ENCODE data around the genes SMIM8, SLC35A1, GABRR2 and LYRM2.

- RRBS: no CpG with 5 or more reads among the region's 4 CpGs
Observed at GRCh38 chr6:85675210-85675815, 32.6 kb upstream of the SYNCRIP start.

DNA sequence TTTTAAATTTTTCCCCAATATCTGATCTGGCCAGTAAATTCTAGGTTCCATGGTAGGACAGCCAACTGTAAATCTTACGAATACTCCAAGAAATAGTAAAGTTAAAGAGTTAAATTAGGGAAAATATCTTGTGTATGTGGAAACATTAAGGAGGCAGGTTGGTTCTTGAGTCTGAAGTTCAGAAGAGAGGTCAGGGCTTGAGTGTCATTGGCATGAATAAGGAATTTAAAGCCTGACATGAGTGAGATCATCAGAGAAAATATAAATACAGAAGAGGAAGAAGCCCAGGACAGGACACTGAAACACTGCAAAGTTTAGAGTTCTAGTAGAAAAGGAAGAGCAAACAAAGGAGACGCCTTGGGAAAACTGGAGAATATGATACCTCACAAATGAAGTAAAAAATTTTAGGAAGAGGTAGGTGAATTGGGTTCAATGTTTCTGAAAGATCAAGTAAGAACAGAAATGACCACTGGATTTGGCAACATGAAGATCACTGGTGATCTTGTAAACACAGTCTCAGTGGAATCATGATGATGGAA is 41.5 kb upstream of the SYNCRIP start:
- RRBS: no CpG with 5 or more reads among the region's 2 CpGs

DNA sequence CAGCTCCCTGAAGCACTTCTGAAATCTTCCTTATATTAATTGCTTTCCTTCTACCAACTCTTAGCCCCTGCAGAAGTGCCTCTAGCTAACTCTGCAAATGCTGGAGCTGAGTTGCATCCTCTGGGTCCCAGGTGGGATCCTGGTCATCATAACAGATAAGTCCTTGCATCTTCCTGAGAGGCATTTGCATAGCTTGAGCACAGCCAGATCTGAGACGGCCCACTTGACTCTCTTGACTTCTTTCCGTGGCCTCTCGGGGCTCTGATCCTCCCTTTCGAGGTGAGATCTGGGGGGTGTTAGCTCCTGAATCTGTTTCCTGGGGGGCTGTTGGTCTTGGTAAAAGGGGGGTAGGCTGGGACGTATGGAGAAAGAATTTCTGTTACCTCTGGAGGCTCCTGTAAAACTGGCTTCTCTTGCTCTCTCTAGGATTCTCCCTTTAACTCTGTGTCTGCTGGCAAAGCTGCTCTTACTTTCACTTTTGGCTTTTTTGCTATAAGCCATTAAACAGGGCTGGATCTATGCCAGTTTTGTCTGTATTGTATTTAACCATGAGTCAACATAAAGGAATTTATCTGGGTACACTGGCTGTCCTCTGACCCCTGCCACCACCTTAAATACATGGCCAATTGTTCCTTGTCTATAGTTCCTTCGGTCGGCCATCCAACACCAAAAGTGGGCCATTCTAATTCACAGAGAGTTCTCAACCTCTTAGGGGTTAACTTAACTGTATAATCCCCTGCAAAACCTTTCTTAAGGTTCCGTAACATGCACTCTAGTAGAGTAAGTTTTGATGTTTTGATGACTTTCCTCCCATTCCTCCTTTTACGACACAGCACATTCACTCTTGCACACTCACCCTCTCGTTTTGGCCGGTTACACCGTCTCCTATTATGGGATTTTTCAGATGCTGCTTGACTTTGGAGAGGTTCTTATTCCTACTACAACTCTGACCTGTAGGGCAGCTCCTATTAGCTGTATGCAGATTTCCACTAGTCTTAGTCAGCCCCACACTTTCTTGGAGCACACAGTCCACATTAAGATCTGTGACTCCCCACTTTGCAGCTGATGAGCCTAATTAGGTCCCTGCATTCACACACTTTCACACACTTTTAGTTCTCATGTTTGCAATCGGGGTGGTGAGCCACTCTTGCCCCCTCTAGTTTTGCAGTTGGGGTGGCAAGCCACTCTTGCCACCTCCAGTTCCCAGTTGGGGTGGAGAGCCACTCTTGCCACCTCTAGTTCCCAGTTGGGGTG is 223.4 kb upstream of the SYNCRIP start:
- RRBS: no CpG with 5 or more reads among the region's 13 CpGs

- RRBS: 2% methylated on average over 13 of the region's 38 CpGs
Observed at GRCh38 chr6:87322364-87322723, at the start of gene SMIM8. Gene SMIM8, plus strand, starts transcription at chr6:87322588.

DNA sequence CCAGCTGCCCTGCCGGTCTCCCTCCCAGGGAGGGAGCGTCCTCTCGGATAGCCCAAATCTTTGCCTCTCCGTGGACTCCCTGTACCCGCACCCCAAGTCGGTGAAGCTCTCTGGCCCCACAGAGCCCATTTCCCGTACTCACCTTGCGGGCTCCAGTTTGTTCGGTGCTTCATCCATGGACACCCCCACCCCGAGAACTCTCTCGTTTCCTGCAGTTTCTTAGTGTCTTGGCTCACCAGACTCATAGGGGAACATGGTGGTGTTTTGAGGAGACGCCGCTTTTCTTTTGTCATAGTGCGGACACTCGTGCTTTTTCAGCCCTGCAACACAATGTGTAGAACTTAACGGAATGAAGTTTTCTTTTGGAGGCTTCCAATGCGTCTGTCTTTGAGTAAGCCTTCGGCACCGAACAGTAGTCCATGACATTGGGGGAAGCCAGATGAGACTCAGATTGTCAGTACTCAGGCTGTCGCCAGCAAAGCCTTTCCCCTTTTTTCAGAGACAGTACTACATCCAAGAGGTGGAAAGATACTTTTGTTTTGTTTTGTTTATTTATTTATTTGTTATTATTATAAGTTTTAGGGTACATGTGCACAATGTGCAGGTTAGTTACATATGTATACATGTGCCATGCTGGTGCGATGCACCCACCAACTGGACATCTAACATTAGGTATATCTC is 476 bp downstream of the SMIM8 start:
- RRBS: 1% methylated on average over 1 of the region's 21 CpGs

GRCh38 chr6:87472320-87473293 is at the start of gene SLC35A1:
Gene SLC35A1, plus strand, starts transcription at chr6:87472974.
- RRBS: 2% methylated on average over 19 of the region's 68 CpGs

DNA sequence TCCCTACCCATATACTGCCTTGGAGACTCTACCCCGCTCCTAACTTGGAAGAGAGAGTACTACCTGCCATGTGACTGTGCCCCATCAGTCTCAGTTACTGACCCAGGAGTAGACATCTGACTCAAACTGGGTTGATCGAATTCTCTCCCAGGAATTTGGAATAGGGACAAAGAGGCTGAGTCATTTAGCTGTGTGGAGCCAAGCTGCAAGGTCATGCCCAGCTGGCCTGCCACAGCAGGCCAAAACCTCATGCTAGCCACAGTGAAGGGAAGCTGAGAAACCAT is 21.1 kb upstream of the AKIRIN2 start:
- RRBS: no CpG with 5 or more reads among the region's 2 CpGs

GRCh38 chr6:87922027-87922572 is 125.5 kb upstream of the SPACA1 start:
- RRBS: no CpG with 5 or more reads among the region's 2 CpGs

DNA sequence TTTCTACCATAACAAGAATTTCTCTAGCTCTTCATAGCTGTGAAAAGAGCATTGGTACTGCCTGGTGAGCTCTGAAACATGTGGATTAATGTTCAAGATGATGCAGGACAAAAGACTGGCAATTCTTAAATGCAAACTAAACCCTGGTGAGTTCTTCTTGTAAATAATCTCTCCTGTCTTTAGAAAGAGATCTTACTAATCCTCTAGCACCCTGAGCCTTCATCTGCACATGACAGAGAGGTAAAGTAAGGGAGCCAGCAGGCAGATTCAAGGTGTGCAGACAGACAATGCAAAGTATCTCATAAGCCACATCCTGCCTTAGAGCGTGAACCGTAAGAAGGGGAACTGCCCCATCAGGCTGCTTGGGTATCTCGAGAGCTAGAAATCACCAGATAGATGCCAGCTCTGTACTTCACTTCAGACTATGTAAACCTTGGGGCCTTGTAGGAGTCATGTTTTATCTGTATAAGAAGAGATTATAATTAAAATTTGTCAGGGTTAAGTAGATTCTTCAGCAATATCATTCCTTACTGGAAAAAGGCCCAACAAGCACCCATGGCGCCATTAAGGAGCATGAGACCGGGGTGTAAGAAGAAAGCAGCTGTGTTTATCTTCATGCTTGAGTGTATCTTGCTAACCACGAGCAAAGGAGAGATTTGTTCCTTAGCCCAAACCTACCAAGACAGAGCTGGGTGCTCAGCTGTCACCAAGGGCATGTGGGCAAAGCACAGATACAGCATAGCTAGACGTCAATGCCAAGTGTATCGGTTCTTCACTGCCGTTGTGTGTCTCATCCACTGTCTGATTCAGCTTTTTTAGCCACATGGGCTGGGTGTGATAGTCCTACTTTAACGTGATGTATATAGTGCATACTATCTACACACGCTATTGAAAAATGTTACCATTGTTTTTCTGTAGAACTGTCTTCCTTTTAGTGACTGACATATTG is 24.4 kb downstream of the CNR1 start:
- RRBS: no CpG with 5 or more reads among the region's 11 CpGs

DNA sequence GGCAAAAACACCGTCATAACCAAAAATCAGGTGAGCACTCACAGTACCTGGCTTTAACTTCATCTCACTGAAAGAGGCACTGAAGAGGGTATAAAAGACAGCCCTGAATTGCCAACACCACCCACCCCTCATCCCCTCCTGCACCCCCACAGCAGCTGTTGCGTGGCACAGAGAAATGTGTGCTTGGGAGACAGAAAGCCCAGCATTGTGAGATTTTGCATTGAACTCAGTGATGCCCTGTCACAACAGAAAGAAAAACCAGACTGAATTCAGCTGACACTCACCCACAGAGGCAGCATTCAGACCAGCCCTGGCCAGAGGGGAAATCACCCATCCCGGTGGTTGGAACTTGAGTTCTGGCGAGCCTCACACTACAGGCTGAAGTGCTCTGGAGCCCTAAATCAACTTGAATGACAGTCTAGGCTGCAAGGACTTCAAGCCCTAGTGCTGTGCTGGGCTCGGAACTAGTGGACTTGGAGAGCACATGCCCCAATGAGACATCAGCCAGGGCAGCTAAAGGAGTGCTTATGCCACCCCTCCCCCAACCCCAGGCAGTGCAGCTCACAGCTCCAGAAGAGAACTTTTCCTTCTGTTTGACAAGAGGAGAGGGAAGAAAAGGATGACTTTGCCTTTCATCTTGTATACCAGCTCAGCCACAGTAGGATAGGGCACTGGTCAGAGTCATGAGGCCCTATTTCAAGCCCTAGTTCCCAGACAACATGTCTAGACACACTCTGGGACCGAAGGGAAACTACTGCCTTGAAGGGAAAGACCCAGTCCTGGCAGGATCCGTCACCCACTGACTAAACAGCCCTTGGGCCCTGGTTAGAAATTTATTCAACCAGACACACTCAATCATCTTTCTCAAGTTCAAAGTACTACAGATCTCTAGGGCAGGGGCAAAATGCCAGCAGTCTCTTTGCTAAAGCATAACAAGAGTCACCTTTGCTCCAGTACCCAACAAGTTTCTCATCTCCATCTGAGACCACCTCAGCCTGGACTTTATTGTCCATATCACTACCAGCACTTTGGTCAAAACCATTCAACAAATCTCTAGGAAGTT is 43.3 kb upstream of the PNRC1 start:
- RRBS: no CpG with 5 or more reads among the region's 7 CpGs

- RRBS: no CpG with 5 or more reads among the region's 4 CpGs
Observed at GRCh38 chr6:89158994-89159672, 13.3 kb downstream of the PM20D2 start.

- RRBS: no CpG with 5 or more reads among the region's 7 CpGs
Observed at GRCh38 chr6:89315087-89315608, at the start of gene GABRR2. Gene GABRR2, minus strand, starts transcription at chr6:89315299.

GRCh38 chr6:89357023-89357992 is 4.8 kb upstream of the UBE2J1 start:
- RRBS: no CpG with 5 or more reads among the region's 6 CpGs

DNA sequence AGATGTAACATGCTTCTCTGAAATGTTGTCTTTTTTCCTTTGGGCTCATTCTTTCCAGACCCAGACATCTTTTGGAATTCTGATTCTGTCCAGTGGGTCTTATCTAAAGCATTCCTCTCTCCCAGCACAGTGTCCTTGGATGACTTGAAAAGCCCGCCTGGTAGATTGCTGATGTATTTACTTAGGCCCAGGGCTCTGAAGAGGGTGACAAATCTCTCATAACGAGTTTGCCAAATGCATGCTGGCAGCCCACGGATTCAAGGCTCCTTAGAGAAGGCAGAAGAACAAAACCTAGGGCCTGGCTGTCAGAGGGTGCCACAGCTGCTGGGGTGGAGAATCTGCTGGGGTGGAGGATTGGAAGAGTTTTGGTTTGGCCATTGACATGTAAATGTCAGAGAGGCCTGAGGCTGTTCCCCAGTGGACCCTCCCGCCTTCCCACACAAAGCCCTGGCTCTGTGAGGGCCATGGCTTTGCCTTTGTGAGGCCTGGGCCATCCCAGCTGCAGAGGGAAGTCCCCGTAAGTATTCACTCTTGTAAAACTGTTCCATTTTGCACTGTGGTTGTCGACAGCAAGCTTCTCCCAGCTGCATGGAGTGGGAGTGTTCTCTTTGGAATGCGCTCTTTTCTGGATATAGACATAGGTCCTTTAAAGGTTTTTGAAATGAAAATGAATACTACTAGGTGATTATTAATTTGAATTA is 50.2 kb downstream of the ANKRD6 start:
- RRBS: no CpG with 5 or more reads among the region's 7 CpGs

DNA sequence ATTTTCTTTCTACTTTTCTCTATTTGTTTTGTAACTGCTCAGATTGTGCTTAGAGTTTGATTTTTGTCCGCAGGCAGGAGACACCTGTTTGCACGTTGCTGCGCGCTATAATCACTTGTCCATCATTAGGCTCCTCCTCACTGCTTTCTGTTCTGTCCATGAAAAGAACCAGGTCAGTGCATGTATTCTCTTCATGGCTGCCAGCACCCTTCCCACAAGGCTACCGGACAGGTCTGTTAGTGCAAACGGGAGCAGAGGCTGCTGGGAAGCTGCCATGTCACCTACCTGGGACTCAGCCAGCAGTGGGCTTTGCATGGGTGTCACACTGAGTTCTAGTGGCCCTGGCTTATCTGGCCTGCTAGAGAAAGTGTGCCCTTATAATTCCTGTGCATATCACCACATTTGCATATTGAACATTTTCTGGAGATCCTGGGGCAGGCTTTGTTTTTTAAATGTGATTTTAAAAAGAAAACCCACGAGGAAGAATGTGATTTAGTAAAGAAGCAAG is 24.8 kb downstream of the LYRM2 start:
- RRBS: no CpG with 5 or more reads among the region's 7 CpGs

- RRBS: 1% methylated on average over 20 of the region's 61 CpGs
Observed at GRCh38 chr6:89638298-89639298, at the start of gene LYRM2. Gene LYRM2, minus strand, starts transcription at chr6:89638747.

- RRBS: no CpG with 5 or more reads among the region's 2 CpGs
Observed at GRCh38 chr6:89672902-89673532, 34.5 kb upstream of the LYRM2 start.

DNA sequence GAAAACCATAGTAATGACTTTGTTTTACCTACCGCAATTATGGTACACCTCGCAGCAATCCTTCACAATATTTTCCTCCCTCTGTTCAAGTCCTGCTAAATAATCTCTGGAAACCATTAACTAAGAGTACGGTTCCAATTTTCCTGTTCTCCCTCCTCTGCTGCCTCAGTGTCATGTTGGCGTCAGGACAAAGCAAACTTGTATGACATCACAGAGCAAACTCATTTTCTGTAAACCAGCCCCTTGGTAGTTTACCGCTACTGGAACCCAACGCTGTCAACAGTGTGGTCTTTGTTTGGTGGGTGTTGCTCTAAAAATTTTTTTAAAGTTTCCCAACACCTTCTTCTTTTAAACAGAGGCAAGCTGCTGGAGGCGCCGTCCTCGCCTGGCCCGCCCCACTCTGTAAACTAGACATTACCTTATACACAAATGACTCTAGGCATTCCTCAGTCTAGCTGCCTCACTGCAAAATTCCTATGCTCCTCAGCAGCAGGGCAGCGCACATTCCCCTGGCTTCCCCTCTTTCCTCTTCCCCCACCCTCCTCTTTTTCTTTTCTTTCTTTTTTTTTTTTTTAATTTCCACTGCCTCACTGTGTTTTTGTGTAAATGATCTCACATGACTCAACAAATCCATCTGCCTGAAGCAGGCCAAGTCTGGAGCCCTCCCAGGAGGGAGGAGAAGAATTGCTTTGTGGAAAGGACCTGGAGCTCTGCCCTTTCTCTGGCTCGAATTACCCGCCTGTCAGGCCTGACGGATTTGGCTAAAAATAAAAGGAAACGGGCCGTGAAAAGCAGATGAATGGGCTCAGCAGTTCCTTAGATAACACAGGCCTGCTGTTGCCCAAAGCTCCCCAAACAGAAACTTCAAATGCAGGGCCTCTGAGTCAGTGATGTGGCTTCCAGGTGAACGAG is 78.4 kb downstream of the BACH2 start:
- RRBS: no CpG with 5 or more reads among the region's 17 CpGs

GRCh38 chr6:90294308-90294980 is 2.2 kb downstream of the BACH2 start:
- RRBS: no CpG with 5 or more reads among the region's 19 CpGs